Diencephalon (tissue), 2 donors: ENCODE measurements around the gene SFPQ.

GRCh38 chr1:34683651-34684099 is 71.2 kb upstream of the GJB5 start:
- RAMPAGE, long total RNA: no peak

- RAMPAGE, long total RNA: no peak
Measured at GRCh38 chr1:34842866-34844147, 16.2 kb downstream of the SMIM12 start.

DNA sequence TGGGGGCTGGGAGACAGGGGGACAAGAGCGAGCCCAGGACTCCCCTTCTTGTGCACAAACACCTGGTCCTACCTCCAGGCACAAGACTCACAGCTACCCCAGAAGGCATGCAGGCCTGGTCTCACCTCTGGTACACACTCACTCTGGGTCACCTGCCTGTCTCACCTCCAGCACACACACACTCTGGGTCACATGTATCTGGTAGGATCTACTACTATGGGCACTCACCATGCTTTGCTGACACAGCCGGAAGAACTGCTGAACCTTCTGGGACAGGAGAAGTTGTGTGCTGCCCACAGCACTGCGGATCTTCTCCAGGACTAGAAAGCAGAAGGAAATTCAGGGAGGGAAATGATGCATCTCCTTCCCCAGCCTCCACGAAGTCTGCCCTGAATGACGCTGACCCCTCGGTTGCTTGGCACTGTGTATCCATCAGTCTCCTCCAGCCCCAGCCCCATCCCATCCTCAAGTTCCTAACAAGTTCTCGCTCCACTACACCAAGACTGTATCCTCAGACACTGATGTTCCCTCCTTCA is 7.8 kb upstream of the SMIM12 start:
- RAMPAGE, long total RNA: no peak

GRCh38 chr1:35192952-35193238 is at the start of gene SFPQ:
TSS of gene SFPQ (minus strand) at chr1:35193145.
- RAMPAGE, long total RNA: start-site peak on the minus strand at chr1:35193128-35193143, 83 and 203 reads in 2 replicates

- RAMPAGE, long total RNA: no peak
Measured at GRCh38 chr1:35560756-35561335, 3.2 kb downstream of the NCDN start.

DNA sequence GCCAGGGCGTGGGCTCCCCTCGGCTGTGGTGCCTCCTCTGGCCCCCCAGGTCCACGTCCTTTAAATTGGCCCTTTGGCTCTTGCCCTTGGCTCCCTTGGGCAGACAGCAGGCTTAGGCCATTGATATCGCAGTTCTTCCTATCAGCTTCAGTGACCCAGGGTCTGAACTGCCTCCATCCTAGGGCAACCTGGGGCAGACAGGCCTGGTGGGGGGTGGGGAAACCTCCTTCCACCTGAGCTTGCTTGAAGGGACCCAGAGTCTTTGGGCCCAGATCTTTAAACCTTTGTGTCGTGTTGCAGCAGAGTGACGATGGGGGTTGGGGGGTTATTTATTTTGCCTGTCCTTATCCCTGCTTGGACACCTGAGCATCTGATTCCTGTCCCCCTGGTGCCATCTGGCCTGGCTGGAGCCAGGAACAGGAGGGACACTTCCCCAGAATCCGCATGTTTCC is 7.0 kb upstream of the TFAP2E start:
- RAMPAGE, long total RNA: no peak

DNA sequence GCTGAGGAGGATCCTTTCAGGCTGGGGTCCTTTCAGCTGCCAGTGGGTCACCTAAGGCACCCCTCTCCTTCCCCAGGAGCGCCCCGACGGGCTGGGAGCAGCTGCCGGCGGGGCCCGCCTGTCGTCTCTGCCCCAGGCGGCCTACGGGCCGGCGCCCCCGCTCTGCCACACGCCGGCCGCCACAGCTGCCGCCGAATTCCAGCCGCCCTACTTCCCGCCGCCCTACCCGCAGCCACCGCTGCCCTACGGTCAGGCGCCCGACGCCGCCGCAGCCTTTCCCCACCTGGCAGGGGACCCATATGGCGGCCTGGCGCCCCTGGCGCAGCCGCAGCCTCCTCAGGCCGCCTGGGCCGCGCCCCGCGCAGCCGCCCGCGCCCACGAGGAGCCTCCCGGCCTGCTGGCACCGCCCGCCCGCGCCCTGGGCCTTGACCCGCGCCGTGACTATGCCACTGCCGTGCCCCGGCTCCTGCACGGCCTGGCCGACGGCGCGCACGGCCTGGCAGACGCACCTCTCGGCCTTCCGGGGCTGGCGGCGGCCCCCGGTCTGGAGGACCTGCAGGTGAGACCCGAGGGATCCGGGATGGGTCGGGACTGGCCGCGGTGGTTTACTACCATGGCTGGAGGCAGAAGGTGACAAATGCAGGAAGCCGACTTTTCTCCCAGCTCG is 870 bp downstream of the TFAP2E start:
- RAMPAGE, long total RNA: no peak

DNA sequence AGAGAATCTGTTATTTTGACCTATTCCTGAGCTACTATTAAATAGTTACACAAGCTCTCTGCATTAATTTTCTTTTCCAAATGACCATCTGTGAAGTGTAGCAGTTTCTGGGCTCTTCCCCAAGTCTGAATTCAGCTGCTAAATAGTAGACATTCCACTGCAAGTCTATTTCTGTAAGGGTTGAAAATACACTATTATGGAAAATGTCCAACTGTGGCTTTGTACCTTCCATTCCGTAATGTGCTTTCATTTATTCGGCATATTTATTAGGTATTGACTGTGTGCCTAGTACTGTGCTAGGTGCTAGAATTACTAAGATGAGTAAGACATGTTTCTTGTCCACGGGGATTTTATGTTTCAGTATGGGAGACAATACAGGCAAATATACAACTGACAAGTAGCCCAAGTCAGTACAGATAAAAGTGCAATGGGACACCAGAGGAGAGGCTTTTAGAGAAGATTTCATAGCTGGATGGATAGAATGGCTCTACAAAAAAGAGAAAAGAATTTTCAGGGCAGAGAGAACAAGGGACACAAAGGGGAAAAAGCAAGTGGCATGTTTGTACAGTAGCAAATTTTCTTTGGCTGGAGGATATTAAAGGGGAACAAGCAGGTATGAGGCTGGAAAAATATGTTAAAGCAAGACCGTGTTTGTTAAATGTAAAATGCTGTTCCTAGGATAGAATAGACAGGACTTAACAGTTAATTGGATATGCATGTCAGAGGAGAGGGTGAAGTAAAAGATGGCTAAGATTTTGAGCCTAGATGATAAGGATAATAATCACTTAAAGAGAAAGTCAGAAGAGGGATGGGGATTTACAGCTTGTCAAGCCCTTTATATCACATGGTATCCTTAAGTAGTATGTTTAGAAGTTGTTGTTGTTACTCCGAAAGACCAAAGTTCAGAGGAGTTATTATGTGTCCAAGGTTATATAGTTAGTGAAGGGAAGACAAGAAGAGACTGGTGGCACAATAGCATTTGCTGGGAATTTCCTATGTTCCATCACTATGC is 31.2 kb upstream of the AGO1 start:
- RAMPAGE, long total RNA: no peak

- RAMPAGE, long total RNA: no peak
Measured at GRCh38 chr1:35853366-35853848, 29.6 kb upstream of the AGO1 start.

DNA sequence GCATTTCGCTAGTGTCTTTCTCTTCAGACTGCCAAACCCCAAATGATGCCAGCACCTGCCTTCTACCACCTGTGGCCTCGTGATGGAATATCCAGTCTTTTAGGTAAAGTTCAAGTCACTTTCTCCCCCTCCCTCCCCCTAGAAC is 551 bp upstream of the TRAPPC3 start:
- RAMPAGE, long total RNA: no peak

DNA sequence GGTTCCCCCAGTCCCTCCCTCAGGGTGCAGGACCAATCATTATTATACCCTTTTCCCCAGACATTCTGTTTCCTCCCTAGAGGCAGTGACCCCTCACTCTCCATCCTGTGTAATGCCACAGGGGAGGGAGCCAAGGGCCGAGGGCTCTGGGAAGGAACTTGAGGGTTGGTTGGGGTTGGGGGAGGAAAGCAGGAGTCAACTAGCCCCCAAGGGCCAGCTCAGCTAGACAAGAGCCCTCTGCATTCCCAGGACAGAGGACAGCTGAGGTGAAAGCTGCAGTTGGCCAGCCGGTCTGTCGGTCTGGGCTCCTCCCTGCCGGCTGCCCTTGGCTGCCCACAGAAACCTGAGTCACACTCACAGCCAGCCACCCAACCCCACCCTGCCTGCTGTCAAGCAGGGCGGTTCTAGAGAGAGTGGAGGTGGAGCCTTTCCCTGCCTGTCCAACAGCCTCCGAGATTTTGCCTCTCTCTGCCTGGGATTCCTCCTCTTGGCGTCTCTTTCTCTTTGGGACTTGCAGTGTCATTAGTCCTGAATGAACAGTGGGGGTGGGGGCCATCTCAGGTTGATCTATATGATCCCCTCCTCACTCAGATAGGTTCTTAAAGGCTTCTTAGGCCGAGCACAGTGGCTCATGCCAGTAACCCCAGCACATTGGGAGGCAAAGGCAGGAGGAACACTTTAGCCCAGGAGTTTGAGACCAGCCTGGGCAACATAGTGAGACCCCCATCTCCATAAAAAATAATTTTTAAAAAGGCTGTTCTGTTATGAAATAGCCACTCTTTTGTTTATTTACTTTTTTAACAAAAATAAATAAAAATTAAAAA is 1.6 kb upstream of the TRAPPC3 start:
- RAMPAGE, long total RNA: no peak

- RAMPAGE, long total RNA: no peak
Measured at GRCh38 chr1:36158096-36158579, 2.2 kb downstream of the MAP7D1 start.

GRCh38 chr1:36161590-36161888 is 5.6 kb downstream of the MAP7D1 start:
- RAMPAGE, long total RNA: no peak

GRCh38 chr1:36172402-36173532 is 16.8 kb downstream of the MAP7D1 start:
- RAMPAGE, long total RNA: no peak

DNA sequence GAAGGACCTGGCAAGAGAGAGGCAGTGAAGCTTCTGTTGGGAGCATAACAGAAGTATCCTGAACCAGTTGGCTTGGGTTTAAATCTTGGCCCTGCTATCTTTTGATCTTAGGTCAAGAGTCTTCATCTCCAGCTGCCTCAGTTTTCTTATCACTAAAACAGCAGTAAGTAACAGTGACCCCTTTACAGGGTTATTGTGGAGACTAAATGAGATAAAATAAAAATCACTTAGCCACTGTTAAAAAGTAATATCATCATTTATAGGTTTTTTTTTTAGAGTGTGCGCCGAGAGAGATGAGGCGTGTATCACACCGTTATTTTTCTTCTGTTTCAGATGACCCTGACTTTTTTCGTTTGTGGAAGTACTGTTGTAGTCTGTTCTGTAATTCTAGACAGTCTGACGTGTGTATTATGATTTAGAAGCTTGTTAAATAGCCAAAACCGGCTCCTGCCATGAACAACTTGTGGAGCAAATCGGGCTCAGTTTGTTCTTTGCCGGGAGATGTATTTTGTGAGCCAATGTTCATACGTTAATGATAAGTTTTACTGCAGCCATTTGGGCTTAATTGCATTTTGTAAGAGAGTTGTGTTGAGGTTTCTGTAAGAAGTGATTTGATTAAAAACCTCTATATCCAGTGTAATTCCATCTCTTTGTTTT is 1.2 kb downstream of the THRAP3 start:
- RAMPAGE, long total RNA: no peak

DNA sequence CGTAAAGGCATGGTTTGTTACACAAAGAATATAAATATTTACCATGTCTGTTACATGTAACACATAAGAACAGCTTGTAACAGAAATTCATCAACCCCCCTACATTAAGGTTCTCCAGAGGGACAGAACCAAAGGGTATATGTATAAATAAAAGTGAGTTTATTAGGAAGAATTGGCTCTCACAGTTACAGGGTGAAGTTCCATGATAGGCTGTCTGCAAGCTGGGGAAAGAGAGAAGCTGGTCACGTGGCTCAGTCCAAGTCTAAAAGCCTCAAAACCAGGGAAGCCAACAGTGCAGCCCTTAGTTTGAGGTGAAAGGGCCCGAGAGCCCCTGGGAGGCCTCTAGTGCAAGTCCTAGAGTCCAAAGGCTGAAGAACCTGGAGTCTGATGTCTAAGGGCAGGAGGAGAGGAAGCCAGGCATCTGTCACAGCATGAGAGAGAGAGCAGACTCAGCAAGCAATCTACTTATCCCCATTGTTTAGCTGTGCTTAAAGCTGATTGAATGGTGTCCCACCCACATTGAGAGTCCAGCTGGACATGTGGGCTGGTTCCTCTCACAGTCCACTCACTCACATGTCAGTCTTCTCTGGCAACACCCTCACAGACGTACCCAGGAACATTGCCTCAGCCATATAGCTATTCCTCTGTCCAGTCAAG is 15.9 kb downstream of the THRAP3 start:
- RAMPAGE, long total RNA: no peak

DNA sequence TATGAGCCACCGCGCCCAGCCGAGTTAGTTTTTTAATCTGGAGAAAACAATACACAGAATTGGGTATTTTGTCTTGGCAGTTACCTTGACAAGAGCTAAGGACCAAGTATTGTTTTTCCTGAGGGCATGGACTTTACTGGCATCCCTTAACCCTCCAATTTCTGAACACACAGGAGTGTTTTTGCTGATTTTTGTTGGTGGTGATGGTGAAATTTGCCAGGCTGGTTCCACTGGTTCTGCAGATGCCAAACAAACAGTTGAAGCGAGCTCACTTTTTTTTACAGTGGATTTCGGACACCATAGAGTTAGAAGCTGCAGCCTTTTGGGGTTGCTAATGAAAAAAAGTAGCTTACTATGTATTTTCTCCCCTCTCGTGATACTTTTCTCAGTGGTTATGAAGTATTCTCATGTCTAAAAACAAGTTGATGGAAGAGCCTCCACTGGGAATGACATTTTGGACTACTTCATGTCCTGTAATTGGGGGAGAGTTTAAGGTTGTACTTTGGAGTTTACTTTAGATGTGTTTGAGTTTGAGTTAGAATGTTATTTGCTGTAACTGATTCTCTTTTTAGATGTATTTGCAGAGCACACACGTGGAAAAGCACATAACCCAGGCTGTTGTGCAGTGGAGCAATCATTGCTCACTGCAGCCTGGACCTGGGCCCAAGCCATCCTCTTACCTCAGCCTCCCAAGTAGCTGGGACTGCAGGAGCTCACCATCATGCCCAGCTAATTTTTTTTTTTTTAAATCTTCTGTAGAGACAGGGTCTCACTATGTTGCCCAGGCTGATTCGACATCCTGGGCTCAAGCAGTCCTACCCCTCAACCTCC is 36.9 kb upstream of the SH3D21 start:
- RAMPAGE, long total RNA: no peak

DNA sequence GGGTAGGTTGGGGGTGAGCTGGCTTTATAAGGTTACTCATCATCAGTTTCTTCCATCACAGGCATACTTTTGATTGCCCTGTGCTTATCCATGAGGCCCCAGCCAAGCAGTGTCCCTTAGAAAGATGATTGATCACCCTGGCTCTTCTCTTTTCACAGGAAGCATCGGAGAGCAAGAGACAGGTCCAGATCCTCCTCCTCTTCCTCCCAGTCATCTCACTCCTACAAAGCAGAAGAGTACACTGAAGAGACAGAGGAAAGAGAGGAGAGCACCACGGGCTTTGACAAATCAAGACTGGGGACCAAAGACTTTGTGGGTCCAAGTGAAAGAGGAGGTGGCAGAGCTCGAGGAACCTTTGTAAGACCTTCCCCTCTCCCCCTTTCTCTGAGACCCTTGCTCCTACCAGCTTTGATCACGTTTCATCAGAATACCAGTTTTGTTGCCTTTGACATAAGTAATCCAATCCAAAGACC is 5.4 kb upstream of the SH3D21 start:
- RAMPAGE, long total RNA: no peak

- RAMPAGE, long total RNA: no peak
Measured at GRCh38 chr1:36323944-36324754, 704 bp upstream of the EVA1B start.

DNA sequence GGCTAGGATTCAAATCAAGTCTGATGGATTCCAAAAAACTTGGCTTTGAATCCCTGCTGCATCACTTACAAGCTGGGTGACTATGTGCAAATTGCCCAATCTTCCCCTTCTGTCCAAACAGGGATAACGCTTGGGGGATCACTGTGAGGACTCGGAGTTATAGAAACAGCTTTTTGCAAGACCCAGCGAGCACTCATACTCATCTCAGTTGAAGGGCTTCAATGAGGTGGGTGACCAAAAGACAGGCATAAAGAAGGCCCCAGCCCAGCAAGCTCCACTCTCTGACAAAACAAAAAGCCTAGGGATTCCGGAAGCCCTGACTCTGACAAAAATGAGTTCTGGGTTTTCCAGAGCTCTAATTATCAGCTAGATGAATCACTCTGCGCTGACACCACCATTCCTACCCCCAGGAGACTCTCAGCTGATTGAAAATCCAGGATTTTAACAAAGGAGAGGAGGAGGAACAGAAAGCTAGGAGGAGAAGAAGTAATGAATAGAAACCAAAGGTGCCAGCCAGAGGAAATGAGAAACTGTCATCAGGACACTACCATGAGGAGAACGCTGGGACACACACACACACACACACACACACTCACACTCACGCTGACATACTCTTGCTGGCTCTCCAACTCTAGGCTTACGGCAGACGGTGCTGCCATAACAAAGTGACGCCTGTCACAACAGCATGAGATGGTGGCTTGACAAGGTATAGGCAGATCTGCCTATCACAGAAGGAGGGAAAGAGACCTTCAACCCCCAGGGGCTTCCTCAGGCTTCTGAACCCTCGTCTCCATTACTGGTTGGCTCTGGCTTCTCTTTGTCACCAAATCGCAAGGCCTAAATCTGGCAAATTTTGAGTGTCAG is 1.7 kb upstream of the STK40 start:
- RAMPAGE, long total RNA: no peak